Placental pericyte (primary cell): ENCODE data around the gene TMBIM1.

DNA sequence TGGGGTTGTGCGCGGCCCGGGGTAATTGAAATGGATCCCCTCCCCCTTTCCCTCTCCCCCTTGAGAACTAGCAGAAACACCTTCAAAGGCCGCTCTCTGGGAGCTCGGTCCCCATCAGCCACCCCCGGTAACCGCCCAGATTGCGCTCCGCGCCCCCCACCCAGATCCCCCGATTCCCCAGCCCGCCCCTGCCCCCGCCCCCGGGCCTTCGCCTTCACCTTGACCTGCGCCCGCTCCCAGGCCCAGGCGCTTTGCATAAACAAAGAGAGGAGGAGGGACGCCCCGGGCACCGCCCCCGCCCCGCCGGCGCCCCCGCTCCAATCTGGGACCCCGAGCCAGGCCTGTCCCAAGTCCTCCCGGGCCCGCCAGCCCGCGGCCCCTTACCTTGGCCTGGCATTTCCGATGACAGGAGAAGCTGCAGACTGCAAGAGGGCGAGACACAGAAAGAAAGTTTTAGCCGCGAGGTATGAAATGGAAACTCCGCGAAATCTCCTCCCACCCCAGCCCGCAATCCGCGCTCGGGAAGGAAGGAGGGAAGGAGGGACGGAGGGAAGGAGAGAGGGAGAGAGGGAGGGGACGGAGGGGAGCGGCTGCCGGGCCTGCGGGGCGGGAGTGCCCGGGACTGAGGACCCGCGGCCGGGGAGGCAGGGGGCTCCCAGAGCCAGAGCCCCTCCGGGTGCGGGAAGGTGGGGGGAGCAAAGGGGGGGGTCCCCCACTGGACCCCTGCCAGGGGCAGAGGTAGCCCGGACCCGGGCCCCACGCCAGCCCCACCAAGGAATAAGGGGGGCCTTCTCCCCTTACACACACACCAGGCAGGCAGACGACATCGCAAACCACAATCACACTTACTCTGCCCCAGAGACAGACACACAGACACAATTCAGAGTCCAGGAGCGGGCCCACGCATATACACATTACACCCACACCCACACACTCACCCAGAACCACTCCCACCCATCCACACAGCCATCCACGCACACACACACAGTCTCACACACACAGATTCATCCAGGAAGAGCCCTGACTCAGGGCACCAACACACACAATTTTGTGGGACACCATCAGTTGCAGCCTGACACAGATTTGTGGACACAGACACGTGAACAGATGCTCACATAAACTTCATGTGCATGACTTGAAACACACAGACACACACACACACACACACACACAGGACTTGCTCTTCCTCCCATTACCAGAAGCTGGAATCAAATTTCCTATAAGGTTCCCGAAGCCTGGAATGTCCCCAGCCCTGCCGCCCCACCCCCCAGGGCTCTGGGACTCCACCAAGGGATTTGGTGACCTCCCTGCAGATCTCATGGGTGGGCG is 23.9 kb downstream of the TNS1 start:
- CAGE, long polyA plus RNA = no peak

DNA sequence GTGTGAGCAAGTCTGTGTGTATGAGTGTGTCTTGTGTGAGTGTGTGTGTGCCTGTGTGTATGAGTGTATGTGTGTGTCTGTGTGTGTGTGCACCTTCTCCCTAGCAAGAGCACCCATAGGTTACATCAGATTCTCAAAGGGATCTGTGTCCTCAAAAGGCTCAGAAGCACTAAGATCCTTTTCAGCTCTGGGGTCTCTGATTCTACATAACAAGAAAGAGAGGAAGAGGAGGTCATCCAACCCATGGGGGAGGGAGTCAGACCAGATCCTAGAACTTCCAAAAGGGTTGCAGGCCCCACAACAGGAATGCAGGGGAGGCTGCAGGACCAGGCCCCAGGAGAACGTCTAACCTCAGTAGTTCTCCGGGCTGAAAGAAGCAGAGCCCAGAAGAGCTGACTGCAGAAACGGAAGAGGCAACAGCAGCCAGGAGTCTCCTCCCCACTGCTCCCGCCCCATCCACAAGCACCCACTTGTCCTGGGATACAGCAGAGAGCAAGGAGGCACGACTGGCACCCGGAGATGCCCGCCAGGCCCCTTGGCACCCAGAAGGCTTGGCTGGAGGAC is 28.8 kb upstream of the TNS1 start:
- CAGE, long polyA plus RNA = no peak

DNA sequence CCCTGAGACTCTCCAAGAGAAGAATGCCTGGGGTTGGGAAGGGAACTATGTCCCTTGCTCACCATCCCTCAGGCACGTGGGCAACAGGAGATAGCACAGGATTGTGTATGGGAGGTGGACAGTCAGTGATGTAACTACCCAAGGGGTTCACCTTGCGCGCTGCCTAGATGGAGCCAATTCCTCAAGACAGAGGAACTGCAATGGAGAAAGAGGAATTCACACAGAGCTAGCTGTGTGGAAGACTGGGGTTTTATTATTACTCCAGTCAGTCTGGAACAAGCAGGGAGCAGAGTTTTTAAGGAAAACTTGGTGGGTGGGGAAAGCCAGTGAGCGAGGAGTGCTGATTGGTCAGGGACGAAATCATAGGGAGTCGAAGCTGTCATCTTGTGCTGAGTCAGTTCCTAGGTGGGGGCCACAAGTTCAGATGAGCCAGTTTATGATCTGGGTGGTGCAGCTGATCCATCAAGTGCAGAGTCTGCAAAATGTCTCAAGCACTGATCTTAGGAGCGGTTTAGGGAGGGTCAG is 13.9 kb upstream of the CXCR1 start:
- CAGE, long polyA plus RNA = no peak

DNA sequence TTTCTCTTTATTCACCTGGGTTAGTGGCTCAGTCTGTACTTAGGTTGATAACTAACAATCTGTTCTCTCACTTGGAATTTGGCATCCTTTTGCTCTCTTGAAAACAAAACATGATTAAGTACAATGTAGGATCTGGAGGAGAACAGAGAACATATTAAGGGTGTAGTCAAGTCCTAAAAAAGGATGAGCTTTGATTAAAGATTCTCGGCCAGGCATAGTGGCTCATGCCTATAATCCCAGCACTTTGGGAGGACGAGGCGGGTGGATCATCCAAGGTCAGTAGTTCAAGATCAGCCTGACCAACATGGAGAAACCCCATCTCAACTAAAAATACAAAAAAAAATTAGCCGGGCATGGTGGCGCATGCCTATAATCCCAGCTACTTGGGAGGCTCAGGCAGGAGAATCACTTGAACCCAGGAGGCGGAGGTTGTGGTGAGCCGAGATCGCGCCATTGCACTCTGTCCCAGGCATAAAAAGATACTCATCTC is 16.7 kb downstream of the ARPC2 start:
- CAGE, long polyA plus RNA = no peak

DNA sequence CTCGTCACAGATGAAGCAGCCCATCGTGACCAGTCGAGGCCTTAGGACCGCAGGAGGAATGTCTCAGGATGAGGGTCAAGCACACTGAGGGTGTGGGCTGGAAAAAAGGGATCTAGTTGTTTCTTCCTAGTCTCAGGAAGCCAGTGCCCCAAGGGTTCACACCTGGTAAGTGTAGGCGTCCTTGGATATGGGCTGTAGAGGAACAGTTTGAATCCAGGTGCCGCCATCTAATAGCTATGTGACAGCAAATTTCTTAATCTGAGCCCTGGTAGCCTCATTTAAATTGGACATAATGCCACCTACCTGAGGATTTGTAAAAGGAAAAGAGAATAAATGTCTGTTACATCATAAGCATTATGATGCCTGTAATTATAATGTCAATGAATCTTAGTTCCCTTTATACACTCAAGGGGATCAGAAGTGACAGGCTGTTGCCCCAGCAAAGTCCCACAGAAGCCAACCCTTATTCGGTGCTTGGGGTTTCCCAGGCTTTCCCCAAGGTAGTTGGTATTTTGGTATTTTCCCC is 3.7 kb upstream of the GPBAR1 start:
- CAGE, long polyA plus RNA = no peak

DNA sequence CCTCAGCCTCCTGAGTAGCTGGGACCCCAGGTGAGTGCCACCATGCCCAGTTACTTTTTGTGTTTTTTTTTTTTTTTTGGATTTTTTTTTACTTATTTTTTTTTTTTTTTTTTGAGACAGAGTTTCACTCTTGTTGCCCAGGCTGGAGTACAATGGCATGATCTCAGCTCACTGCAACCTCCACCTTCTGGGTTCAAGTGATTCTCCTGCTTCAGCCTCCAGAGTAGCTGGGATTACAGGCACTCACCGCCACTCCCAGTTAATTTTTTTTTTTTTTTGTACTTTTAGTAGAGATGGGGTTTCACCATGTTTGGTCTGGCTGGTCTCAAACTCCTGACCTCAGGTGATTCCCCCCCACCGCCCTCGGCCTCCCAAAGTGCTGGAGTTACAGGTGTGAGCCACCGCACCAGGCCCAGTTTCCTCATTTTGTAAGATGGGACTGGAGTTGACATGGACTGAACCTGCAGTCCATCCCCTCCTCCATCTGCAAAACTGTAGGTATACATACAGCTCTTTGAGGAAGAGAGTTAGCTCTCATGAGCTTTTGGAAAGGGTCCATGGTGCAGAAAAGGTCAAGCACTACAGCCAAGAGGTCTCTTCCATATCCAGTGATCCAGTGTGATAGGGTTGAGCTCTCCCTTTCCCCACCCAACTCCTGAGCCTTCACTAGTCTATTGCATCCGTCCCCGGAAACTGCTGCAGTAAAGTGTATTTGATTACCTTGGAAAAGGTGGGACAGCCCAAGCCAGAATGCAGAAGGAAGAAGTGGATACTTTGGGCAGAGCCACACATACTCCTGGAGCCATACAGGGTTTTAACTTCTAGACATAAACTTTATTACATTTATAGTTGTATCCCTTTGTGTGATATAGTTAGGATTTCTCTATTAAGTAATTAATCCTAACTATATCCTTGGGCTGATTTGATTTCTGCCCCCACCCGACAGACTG is 3.3 kb downstream of the PNKD start:
- CAGE, long polyA plus RNA = no peak

GRCh38 chr2:218278544-218278910 is 8.2 kb downstream of the PNKD start:
- CAGE, long polyA plus RNA = no peak

DNA sequence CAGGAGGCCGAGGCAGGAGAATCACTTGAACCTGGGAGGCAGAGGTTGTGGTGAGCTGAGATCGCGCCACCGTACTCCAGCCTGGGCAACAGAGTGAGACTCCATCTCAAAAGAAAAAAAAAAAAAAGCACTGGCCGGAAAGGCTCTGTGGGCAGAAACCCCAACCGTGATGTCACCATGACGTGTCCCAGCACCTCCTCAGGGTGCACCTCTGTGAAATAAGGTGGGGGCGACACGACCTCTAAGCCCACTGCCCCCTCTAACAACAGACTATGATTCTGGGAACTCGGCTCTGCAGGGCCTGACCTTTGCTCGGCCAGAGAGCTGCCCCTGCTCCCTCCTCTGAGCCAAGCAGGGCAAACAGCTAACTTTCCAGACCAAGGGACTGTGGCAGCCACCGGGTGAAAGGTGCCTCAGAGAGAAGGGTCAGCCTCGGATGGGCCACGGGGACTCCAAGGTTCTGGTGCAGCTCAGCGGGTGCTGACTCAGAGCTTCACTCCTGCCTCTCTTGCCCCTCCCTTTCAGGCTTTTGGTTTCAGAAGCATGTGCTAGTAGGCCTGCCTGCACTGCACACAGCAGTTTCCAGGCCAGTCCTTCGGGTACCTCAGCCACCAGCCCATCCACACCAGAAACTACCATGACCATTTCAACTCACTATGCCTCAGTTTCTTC is 8.1 kb downstream of the TMBIM1 start:
- CAGE, long polyA plus RNA = no peak

DNA sequence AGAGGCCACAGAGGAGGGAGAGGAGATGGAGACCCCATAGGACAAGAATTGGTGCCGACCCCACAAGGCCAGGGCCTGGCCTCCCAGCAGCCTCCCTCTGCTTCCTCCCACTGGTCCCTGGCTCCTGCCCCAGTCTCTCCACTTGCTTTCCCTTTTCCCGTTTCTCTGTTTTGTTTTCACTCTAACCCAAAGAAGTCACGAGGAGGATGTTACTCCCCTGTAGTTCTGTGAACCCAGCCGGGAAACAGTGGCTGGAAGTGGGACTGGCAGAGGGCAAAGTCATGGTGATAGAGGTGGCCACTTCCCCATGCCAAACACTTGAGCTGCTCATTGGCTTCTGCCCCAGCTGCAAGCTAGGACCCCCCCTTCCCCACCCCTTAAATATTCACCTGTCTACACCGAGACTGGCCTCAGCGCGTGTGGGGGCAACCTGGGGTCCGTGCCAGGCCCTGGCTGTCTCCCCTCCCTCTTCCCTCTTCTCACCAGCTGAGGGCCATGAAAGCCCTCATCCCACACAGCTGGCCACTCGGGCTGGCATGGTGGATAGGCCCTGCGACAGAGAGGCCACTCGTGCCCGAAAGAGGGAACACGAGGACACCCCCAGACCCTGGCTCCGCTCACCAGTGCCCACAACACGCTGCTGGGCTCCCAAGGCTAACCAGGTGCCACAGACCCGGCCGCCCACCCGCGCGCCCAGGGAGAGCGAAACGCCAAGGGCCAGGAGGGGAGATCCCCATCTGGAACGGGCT is 548 bp downstream of the TMBIM1 start:
- CAGE, long polyA plus RNA = no peak

DNA sequence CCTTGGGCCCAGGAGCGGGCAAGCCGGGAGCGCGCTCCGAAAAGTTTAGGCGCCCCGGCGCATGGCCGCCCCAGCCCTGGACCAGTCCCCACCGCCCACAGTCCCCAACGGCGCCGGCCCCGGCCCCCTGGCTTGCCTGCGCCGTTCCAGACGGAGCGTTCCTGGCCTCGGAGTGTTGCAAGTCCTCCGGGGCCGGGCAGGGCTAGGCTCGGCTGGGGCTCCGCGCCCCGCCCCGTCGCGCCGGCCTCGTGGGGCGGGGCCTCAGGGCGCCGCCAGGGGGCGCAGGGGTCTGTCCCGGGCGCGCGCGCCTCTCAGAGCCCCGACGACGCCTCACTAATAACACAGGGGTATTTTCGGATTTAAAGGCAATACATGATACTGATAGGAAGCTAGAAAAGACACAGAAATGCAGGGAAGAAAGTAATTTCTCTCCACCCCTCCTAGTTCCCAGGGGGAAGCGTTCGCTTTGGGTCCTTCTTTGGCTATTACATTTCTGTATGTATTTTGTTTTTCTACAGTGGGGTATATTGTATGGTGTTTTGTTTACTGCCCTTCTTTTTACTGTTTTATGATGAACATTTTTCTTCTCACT is at the start of gene TMBIM1:
TSS of gene TMBIM1 (minus strand) at position 174 of the 592 bp plus-strand sequence.
- CAGE, long polyA plus RNA = start-site peak on the minus strand centred at position 184 of the sequence, 53 bp wide, 17,353 and 173 reads in 2 replicates

GRCh38 chr2:218398860-218399012 is 932 bp upstream of the CTDSP1 start:
- CAGE, long polyA plus RNA = no peak

DNA sequence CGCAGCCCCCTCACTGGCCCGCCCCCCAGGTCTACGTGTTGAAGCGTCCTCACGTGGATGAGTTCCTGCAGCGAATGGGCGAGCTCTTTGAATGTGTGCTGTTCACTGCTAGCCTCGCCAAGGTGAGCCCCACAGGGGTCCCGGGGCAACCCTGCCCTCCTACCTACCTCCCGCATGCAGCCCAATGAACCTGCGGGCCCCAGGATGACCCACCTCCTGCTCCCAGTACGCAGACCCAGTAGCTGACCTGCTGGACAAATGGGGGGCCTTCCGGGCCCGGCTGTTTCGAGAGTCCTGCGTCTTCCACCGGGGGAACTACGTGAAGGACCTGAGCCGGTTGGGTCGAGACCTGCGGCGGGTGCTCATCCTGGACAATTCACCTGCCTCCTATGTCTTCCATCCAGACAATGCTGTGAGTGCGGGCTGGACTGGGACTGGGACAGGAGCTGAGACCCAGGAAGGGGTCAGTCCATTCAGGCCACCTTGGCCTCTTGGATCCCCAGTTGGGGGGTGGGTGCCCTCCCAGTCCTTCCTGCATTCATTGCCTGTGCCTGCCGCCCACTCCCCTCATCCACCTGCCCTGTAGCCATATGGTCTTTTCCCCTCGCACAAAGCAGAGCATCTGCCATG is 3.5 kb downstream of the CTDSP1 start:
- CAGE, long polyA plus RNA = no peak

- CAGE, long polyA plus RNA = no peak
Observed at GRCh38 chr2:218403915-218404636, 4.4 kb downstream of the CTDSP1 start.

- CAGE, long polyA plus RNA = no peak
Observed at GRCh38 chr2:218636526-218637235, 22.7 kb downstream of the ZNF142 start.

- CAGE, long polyA plus RNA = no peak
Observed at GRCh38 chr2:218755918-218756345, 26.0 kb upstream of the CYP27A1 start.

DNA sequence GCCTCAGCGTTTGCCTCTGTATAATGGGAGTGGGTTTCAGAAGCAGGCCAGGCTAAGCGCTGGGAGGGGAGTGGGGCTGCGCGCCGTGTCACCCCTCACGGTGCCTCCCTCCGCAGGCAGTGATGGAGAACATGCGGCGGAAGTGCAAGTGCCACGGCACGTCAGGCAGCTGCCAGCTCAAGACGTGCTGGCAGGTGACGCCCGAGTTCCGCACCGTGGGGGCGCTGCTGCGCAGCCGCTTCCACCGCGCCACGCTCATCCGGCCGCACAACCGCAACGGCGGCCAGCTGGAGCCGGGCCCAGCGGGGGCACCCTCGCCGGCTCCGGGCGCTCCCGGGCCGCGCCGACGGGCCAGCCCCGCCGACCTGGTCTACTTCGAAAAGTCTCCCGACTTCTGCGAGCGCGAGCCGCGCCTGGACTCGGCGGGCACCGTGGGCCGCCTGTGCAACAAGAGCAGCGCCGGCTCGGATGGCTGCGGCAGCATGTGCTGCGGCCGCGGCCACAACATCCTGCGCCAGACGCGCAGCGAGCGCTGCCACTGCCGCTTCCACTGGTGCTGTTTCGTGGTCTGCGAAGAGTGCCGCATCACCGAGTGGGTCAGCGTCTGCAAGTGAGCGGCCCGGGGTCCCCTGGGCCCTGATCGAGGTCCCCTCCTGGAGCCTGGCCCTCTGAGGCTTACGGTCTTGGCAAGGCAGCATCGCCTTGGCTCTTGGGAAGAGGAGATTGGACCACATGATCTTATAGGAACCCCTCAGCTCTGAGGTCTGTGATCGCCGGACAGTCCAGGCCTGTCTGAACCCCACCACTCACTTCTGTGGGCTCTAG is 12.2 kb downstream of the WNT10A start:
- CAGE, long polyA plus RNA = no peak

DNA sequence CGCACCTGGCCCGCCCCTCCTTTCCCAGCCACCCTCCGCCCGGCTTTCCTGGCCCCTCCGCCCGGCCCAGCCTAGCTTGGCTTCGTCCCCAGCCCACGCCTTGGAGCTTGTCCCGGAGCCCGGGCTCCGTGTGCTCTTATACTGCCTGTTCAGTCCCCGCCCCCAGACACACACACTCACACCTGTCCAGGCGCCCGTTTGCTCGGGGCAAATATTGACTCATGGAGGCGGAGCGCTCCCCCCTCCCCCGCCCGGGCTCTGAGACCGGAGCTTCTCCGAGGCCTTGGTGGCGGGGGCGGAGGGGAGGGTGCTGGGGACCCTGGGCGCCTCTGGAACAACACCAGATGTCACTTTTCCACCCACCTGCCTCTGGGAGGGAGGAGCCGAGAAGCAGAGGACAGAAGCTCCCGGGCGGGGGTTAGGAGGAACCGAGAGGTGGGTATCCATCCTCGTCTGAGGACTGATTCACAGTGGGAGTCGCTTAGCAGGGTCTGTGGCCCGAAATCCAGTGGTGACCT is 8.7 kb upstream of the CRYBA2 start:
- CAGE, long polyA plus RNA = no peak

DNA sequence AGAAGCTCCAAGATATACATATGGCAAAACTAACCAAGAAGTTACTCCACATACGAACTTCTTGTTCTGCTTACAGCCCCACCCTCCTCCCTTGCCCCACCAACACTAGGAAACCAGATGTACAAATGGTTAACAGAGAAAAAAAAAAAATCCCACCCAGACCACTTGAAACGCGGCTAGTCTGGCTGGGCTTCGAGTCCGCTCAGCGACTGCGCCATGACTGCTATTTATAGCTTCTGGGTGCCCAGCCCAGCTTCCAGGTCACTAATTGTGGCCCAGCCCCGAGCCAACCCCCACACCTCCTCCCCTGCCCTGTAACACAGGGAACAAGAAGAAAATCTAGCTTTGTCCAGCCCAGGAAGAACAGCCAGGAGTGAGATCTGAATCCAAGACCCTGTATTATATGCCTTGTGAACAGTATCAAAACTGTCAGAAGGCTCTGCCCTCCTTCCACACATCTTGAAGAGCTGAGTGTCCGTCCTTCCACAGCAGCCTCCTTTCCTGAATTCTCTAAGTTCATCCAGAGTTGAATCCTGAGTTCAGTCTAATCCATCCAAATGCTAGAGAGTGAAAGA is 47.2 kb upstream of the IHH start:
- CAGE, long polyA plus RNA = no peak

GRCh38 chr2:219159653-219160128 is 924 bp downstream of the NHEJ1 start:
- CAGE, long polyA plus RNA = no peak

- CAGE, long polyA plus RNA = no peak
Observed at GRCh38 chr2:219222125-219222455, 3.3 kb upstream of the ABCB6 start.